Measurements from ENCODE around the genes ZBTB8A, KIAA1522 and C1orf94.

DNA sequence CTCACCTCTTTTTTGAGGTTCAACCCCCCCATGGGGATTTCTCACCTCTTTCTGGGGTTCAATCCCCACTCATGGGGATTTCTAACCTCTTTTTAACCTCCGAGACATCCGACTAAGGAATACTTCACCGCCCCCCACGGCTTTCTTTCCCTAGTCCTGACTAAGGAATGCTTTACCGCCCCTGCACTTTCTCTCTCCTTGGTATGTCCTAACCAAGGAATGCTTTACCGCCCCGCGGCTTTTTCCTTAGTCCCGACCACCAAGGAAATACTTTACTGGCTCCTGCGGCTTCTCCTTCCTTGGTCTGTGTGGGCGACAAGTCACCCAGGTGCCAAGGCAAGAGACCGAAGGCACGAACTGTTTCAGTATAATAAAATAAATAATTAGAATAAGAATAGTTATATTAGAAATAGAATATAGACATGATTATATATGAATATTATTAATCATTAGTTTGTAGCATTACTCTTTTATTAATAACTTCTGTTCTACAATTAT, 16.9 kb upstream of the ZBTB8B start:
- PRO-cap = no peak

DNA sequence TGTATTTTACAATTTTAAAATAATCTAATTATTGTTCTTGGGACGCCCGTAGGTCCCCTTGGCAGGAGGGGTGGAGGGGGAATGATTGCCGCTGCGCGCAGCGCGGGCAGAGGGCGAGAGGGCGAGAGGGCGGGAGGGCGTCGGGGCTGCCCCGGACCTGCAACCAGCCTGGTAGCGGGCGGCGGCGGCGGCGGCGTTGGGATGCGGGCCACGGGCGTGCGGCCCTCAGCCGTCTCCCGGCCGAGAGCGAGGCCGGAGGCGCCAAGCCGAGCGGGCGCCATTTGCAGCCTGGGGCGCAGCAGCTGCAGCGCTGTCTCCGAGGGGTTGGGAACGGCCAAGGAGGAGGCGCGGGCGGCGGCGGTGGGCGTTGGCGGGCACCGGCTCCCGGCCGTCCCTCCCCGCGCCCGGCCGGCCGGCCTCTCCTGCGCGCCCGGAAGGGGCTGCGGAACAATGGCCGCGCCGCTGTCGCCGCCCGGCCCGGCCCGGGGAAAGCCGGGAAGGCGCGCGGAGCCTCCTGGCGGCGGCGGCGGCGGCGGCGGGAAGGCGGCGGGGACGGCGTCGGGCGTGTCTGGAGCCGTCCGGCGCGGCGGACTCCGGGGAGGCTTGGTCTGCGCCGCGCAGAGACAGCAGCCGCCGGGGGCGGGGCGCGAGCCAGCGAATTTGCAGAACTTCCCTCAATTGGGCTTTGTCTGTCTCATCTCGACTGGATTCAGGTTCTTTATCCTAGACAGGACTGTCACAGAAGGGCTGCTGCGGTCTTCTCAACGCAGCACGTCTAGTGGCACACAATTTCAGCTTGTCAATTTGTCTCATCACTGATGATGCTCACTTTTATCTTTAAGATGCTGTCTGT, 35.7 kb downstream of the ZBTB8B start:
- PRO-cap = bidirectional peak, plus-strand start at position 228 of the sequence, minus-strand start at position 491 of the sequence

- PRO-cap = bidirectional peak, plus-strand start at chr1:32539741, minus-strand start at chr1:32539578; bidirectional peak, plus-strand start at chr1:32539995, minus-strand start at chr1:32539915
Observed at GRCh38 chr1:32538980-32540135, at the start of gene ZBTB8A. Gene ZBTB8A (plus strand): TSS chr1:32539427.

- PRO-cap = no peak
Observed at GRCh38 chr1:32652495-32653413, 1.7 kb downstream of the RBBP4 start.

GRCh38 chr1:32715629-32716229, 13.2 kb upstream of the SYNC start:
- PRO-cap = no peak

GRCh38 chr1:32741173-32742216, at the start of gene KIAA1522:
Gene KIAA1522 (plus strand): TSS chr1:32741830.
- PRO-cap = no peak

GRCh38 chr1:32757047-32757844, 15.6 kb downstream of the KIAA1522 start:
- PRO-cap = no peak

GRCh38 chr1:32775159-32776348, 33.9 kb downstream of the KIAA1522 start:
- PRO-cap = no peak

DNA sequence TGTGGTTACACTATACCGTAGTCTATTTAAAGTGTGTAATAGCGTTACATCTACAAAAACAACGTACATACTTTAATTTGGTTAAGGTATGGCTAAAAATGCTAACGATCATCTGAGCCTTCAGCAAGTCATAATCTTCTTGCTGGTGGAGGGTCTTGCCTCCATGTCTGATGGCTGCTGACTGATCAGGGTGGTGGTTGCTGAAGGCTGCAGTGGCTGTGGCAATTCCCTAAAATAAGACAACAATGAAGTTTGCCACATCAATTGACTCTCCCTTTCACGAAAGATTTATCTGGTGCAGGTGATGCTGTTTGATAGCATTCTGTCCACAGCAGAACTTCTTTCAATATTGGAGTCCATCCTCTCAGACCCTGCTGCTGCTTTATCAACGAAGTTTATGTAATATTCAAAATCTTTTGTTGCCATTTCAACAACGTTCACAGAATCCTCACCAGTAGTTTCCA, 15.8 kb downstream of the YARS1 start:
- PRO-cap = no peak

GRCh38 chr1:32818497-32818764, 978 bp downstream of the S100PBP start:
- PRO-cap = no peak

- PRO-cap = bidirectional peak, plus-strand start at chr1:32872615, minus-strand start at chr1:32872481; bidirectional peak, plus-strand start at chr1:32872642, minus-strand start at chr1:32872691
Observed at GRCh38 chr1:32872378-32873175, 1.9 kb upstream of the FNDC5 start.

- PRO-cap = no peak
Observed at GRCh38 chr1:32956845-32957570, 7.6 kb downstream of the RNF19B start.

DNA sequence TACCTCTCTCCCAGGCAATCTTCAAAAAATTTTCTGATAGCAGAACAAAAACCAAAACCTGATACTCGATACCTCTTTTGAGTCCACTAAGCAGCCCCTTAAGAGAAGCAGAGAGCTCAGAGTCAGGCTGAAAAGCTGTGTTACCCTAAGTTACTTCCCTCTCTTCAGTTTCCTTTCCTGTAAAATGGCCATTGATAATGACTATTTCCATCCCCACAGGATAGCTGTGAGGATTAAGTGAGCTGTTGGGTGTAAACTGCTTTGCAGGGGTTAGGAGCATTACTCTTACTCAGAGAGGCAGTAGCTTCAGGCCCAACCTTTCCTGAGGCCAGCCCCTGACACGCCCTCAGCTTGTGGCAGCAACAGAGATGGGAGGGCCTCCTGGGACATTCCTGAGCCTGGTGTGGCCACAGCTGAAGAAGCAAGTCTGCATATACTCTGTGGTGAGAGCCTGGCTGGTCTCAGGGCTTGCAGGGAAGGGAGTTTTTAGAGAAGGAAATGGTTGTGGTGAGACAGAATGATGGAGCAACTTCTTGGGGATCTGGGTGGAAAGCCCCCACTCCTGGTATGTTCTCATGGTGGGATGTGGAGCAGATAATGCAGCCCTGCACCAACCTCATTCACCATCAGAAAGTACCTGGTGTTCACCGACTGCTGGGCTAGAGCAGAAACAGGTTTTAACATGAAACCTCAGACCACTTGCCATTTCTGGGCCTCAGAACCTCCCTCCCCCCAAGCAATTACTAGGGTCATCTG, 27.8 kb upstream of the RNF19B start:
- PRO-cap = no peak

- PRO-cap = no peak
Observed at GRCh38 chr1:33237573-33238078, 18.7 kb upstream of the ZNF362 start.

DNA sequence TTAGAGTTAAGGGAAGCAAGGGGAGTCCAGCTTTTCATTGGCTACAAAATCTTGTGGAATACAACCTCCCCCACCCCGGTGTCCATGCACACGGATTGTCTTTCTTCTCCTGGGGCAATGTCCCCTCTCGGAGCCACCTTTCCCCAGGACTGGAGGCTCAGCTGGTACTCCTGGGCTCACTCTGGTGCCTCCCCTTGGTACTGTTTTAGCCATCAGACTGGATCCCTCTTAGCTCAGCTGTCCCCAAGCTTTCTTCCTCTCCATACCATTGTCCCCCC, 165 bp downstream of the A3GALT2 start:
- PRO-cap = no peak

GRCh38 chr1:33347606-33348173, 26.8 kb upstream of the A3GALT2 start:
- PRO-cap = bidirectional peak, plus-strand start at chr1:33347866, minus-strand start at chr1:33347766

- PRO-cap = bidirectional peak, plus-strand start at chr1:33410343, minus-strand start at chr1:33410306; unidirectional peak, minus-strand start at chr1:33410593
Observed at GRCh38 chr1:33409988-33410855, 20.7 kb downstream of the PHC2 start.

- PRO-cap = no peak
Observed at GRCh38 chr1:34176554-34177083, at the start of gene C1orf94. Gene C1orf94 (plus strand): TSS chr1:34176907.

DNA sequence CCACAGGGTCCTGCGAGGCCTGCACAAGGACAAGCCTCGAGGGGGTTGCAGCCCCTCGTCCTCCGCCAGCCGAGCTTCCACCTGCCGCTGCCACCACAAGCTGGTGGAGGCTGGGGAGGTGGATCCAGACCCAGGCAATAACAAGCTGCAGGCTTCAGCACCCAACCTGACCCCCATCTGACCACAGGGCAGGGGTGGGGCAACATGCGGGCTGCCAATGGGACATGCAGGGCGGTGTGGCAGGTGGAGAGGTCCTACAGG, 4.3 kb downstream of the GJB3 start:
- PRO-cap = no peak

DNA sequence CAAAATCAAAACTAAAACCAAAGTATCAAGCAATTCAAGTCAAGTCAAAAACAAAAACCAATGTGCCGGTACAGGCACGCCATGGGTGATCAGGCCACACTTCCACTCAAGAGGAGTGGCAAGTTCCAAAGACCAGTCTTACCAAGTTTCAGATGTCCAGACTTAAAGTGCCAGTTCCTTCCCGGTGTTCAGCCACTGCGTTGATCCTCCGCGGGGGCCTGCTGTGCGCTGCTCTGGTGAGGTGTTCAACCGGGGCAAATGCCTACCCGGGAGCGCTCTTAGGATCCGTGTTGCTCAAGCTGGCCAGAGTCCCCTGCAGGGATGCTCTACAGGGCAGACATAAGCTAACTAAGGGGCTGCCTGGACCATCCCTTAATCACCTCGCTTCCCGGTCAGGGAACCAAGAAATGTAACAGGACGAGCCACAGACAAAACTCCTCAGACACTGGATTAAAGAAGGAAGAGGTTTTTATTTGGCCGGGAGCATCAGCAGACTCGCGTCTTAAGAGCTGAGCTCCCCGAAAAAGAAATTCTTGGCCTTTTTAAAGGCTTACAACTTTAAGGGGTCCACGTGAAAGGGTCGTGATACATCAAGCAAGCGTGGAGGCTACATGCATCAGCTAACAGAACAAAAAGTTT, 46.7 kb downstream of the SFPQ start:
- PRO-cap = no peak